CMK (cell line): ENCODE measurements around a stretch of chr6.

DNA sequence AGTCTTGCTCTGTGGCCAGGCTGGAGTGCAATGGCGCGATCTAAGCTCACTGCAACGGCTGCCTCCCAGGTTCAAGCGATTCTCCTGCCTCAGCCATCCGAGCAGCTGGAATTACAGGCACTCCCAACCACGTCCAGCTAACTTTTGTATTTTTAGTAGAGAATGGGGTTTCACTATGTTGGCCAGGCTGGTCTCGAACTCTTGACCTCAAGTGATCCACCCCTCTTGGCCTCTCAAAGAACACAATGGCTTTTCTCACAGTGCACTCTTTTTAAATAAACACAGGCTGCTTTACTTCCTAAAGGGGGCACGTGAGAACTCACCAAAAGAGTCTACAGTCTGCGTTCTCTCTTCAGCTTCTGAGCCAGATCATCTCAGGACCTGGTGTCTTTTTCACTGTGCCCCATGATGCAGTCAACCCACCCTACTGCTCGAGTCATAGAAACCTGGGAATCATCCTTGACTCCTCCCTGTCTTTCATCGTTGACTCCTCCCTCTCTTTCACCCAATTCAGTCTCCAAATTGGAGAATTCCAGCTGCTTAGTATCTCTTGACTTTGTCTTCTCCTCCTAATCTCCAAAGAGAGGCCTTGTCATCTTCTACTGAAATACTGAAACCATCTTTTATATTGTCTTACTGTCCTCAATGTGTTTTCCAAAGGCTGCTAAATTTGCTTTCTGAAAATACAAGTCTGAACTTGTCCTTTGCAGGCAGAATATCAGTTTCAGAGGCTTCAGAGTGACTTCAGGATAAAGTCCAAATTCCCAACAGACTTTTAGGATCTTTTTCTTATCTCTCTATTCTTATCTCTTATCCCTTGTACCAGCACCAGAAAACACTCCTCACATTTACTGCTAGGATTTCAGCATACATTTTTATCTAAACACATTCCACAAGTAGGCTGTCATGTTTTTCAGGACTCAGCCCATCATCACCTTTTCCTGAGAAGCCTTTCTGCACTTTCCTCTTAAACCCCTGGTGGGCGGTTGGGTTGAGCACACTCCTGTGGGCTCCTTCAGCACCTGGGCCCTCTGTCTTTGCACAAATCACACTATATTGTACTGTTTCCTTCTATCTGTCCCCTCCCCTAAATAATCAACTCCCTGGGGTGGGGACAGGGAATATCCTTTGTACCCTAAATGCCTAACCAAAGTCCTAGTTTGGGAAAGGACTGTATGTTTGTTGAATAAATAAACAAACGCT, 323.3 kb downstream of the SYNE1 start:
- RRBS: no CpG with 5 or more reads among the region's 13 CpGs

- RRBS: no CpG with 5 or more reads among the region's 8 CpGs
Observed at GRCh38 chr6:152316078-152316565, 321.0 kb downstream of the SYNE1 start.

DNA sequence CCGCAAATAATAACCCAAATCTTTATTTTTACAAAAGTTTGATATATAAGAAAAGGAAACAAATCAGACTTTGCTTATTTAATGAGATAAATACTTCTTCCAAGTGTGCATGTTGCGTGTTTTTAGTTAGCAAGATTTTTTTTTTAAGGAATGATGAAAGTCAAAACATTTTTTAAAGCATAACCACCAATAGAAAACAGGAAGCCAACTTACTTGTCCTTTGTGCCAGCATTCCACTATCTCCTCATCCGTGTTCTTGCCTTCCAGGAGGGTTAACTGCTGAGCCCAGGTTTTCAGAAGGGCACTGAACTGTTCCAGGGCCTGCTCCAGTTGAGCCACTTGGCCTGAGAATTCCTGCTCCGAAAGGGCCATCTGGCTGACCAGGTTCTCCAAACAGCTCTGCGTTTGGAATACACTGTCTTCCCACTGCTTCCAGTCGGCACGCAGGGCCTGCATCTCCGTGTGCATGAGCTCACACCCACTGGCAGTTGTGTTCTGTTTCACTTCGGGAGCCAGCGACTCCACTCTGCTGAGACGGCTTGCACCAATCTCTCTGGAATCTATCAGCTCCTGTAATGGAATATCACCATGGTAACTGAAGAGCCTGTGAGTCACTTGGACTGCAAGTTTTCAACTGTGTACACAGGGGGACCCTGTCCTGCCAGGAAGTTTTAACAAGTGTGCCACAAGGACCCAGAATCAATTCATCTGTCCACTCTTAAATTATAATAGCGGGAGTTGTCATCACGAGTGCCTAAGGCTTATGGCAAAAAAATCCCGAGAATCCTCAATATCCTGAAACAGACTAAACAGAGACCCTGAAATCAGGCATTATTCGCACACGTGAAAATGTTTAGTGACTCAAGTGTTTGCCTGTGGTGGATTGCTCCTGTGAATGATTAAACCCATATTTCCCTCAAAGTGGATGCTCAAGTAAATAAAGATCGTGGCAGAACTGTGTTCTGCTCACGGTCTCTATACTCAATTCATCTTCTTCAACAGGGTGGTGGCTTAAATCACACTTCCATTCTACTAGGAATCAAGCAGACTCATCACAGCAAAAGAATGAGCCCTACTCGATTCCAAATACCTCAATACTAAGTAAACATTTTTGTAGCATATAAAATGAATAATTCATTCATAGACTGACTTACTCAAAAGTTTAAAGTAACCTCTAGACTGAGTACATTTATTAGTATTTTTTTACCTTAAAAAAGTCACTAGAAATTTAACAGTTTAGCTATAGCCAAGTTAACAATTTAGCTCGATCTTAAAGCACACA, 255.9 kb downstream of the SYNE1 start:
- RRBS: no CpG with 5 or more reads among the region's 20 CpGs

GRCh38 chr6:152987104-152987566, 4.3 kb upstream of the FBXO5 start:
- RRBS: no CpG with 5 or more reads among the region's 5 CpGs

DNA sequence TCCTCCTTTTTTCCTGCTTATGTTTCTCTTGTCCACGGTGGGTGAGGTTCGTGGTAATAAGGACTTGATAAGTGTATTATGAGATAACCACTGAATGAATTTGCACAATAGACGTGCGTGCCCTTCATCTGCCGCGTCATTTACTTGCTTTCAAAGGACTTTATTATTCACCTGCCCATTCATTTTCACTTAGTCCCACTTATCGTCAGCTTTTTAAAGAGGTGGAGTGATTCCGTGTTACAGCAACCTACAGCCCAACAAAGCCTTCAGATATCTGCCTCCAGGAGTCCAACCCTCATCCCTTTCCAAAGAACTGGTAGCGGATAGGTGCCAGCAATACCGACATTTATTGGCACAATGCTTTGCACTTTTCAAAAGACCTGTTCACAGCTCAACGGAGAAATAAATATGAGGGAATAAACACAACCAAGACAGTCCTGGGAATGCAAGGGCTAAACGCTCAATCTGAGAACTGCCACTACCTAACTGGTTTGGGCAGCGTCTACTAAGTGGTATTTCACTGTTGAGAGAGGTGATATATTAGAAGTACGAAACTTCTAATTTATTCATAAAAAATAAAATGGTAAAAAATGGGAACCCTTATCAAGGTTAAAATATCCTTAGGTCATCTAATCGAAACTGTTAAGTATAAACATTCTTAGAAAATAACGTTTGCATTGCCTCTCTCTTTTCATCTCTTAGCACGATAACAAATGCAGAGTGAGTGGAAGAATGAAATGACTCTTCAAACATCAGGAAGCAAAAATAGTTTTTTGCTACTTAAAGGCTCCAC, 905 bp upstream of the MTRF1L start:
- RRBS: no CpG with 5 or more reads among the region's 17 CpGs

DNA sequence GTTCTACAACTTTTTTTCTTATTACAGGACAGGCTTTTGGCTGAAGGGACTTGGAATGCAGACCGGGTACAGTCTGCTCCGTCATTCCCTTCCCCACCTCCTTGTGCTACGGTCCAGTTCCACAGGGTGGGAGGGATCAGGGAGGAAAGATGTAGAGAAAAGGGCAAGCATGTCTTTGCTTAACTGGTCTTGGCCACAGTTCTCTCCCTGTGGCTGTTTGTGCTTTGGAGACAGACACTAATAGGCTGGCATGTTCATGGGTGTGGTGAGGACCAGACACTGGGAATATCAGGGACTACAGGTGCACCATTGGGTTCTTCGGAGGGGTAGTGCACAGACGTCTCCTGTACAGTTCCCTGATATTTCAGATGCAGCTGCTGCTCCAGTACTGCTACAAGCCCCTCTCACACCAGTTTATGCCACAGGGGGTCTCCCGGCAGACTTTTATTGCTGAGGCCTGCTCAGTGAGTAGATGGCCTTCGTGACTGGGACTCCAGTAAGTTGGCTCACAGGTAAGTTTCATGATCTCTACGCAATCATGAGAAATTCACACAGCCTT, 12.3 kb upstream of the RGS17 start:
- RRBS: no CpG with 5 or more reads among the region's 8 CpGs

GRCh38 chr6:153597086-153597399, 442.0 kb upstream of the OPRM1 start:
- RRBS: no CpG with 5 or more reads among the region's 2 CpGs

DNA sequence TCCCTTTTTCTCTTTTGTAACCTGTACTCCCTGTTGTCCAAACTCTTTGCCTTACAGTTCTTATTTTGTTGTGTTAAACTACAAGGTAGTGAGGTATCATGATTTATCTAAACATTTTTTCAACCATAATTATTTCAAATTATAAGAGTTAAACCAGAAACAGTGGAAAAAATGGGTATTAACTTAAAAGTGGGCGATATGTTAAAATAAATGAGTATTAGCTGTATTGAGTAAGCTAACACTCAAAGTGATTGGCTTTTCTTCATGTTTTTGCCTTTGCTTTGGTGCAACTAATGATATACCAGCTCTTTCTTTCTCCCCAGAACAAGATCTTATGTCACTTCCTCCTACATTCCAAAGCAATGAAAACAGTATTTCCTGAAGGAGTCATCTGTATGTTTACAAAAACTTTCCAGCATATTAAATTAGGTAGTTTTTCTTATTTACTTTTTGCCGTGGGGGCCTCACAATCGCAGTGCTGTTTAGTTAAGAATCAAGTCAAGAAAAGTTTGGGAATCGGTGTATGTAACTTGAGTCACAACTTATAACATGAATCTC, 63.9 kb downstream of the IPCEF1 start:
- RRBS: no CpG with 5 or more reads among the region's 4 CpGs

- RRBS: no CpG with 5 or more reads among the region's 13 CpGs
Observed at GRCh38 chr6:154438657-154439715, 71.5 kb downstream of the CNKSR3 start.

GRCh38 chr6:154448540-154449308, 61.8 kb downstream of the CNKSR3 start:
- RRBS: no CpG with 5 or more reads among the region's 10 CpGs

DNA sequence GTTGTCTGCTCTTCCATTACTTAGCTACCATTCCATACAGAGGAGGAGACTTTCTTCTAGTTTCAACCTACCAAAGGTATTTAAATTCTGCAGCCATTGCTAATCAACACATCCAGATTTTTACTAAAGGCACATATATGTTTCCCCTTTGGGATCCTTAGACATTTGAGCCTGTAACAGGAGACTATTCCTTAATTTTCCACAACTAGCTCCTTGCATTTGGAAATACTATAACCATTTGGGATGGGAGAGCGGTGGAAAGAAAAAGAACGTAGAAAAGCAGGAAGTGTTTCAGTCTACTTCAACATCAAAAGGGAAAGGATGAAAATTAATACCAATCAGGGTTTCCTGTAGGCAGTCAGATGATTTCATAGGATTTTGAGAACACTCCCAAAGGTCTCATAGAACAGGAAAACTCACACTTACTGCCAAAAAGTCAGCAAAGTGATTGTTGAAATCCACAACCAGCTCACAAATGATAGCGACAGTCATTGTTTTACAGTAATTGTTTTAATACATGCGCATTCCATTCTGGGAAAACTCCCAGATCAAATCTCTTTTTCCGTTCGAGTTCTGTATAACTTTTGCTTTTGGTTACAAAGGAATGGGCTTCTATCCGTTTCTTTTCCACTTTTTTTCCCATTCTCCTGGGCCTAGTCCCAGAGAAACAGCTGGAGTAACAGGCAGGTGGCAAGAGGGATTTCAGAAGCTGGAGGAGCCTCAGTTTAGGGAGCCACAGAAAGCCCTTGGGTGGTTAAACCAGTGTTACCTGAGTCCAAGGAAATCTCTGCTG, 5.3 kb upstream of the CNKSR3 start:
- RRBS: no CpG with 5 or more reads among the region's 7 CpGs

- RRBS: no CpG with 5 or more reads among the region's 2 CpGs
Observed at GRCh38 chr6:154526852-154527497, 16.5 kb upstream of the CNKSR3 start.

- RRBS: no CpG with 5 or more reads among the region's 11 CpGs
Observed at GRCh38 chr6:154781659-154783050, 48.9 kb downstream of the SCAF8 start.

GRCh38 chr6:155085347-155086226, 90.5 kb downstream of the TIAM2 start:
- RRBS: no CpG with 5 or more reads among the region's 9 CpGs

DNA sequence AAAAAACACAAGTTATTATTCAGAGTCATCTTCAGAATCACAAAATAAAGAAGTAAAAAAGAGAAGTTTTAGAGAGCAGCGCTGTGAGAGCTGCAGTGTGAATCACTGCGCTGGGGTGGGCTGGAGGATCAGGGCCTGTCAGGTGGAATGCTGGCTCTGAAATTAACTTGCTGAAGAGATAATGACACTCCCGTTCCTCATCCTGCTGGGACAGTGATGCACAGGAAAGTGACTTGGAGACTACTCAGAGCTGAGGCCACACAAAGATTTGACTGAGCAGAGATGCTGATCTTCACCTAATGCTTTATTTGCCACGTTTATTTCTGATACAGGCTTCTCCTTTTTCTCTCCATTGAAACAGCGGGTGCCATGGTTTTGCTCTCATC, 42.7 kb upstream of the CLDN20 start:
- RRBS: no CpG with 5 or more reads among the region's 5 CpGs

- RRBS: no CpG with 5 or more reads among the region's 5 CpGs
Observed at GRCh38 chr6:156013090-156013656, 557.5 kb upstream of the NOX3 start.

DNA sequence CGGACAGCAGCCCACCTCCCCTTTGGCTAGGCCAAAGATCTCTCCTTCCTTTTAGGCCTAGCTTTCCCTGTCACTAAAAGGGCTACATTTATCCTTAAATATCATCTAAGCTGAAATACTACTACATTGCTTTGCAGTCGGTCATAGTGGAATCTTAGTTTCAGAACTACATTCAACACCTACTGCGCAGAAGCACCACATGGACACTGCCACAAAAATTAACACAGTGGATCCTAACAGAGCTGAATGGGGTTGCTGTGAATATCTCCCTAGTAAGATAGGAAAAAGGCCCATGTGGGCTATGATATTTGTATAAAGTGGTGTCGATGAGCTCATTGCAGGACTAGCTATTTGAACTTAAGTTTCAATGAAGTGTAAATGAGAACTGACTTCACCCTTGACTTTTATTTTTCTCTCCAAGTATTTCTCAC, 56.6 kb upstream of the ARID1B start:
- RRBS: no CpG with 5 or more reads among the region's 4 CpGs

GRCh38 chr6:156791194-156792029, 14.2 kb downstream of the ARID1B start:
- RRBS: no CpG with 5 or more reads among the region's 11 CpGs

DNA sequence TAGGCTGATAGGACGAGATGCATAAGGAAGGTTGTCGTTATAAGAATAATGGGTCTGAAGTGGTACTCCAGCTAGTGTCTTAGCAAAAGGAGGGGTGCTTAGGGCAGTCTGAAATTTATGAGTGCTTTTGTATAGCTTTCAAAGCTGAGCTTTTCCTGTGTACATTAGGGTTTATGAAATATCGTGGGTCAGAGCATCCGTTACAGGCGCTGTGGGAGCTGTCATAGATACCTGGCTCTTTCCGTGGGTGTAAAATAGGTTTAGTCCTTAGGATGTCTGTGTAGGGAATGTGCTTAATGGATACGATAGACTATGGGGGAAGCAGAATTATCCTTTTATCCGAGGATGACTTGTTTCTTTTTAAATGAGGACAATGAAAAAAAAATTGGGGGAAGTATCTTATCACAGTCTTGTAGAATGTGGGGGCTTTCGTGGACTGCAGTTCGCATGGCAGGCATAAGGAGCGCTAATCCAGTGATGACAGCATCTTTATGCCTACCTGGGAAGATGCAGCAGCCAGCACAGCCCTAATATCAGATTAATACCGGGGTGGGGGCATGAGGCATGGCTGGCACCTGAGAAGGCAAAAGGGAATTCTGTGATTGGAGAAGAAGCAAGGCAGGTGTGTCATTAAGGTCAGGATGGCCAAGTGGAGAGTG, 15.5 kb downstream of the ARID1B start:
- RRBS: no CpG with 5 or more reads among the region's 12 CpGs

DNA sequence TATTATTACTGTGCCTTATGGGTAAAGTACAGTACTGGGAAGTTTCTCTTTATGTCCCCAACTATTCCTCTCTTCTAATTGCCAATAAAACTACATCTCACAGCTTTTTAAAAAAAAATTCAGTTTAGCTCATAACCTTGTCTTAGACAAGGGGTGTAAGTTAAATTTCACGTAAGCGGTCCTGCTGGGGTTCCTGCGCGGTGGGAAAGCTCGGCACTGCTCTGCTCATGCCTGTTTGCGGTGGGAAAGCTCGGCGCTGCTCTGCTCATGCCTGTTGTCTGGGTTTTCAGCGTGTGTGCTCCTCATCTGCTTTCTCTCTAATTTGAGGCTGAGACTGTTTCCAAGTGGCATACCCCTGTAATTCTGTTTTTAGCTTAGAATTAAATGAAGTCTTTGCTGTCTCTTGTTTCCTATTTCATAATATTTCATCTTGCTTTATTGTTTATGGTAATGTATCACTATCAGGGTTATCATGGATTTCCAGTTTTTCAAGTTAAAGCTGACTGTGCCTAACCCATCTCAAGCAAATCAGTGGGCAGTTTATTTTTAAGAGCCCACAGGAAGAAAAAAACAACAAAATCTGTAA, 18.7 kb downstream of the ARID1B start:
- RRBS: no CpG with 5 or more reads among the region's 9 CpGs